Endodermal cell (in vitro differentiated cells): ENCODE data around the genes TMEM120A and YWHAG.

GRCh38 chr7:75415658-75416635, 20.5 kb downstream of the TRIM73 start:
- PRO-cap = no peak

- PRO-cap = no peak
Measured at GRCh38 chr7:75421436-75422618, 26.4 kb downstream of the TRIM73 start.

GRCh38 chr7:75438349-75439018, 43.1 kb downstream of the TRIM73 start:
- PRO-cap = no peak

- PRO-cap = no peak
Measured at GRCh38 chr7:75617631-75618281, 121.0 kb downstream of the HIP1 start.

GRCh38 chr7:75649288-75650160, 89.2 kb downstream of the HIP1 start:
- PRO-cap = no peak

- PRO-cap = no peak
Measured at GRCh38 chr7:75916510-75916758, 1.5 kb downstream of the POR start.

GRCh38 chr7:75994386-75995055, at the start of gene TMEM120A:
TMEM120A (minus strand) TSS chr7:75994595.
- PRO-cap = bidirectional peak, plus-strand start at chr7:75994775, minus-strand start at chr7:75994585

DNA sequence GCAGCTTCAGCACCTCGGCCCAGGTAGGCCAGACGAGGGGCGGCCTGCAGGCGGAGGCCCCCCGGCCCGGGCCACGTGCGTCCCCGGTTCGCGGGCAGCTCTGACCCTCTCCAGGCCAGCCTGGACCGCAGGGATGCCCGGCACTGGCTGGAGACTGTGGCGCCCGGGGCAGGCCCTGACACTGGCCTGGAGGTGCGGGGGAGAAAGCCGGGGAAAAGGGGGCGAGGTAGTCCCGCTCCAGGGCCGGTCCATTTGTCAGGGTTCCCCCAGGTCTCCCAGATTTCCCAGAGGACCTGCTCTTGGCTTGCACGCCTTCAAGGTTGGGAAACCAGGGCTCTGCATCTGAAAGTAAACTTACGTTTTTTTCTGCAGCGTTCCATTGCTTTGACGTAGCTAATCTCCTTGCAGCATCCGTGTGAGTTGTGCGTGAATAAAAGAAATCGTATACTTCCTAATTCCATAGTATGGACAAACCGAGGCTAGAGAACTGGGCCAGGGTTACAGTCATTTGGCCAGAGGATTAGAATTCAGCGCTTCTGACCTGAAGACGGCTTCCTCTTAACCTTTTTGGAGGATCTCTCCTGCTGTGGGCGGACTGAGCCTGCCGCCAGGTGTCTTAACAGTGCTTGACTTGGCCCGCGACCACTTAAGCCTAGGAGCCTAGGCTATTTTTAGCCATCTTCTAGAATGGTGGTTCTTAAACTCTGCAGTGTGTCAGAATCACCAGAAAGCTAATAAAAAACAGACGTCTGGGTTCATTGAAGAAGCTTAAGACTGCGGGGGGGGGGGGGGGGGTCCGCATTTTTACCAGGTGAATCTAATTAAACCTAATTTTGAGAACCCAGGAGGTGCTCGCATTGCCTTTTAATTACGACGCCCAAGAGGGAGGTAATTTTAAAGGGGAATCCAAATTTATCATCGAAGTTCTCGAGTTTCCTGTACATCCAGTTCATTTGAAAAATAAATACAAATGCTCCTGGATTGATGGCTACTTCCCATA, 598 bp downstream of the MDH2 start:
- PRO-cap = bidirectional peak, plus-strand start at position 460 of the sequence, minus-strand start at position 282 of the sequence; bidirectional peak, plus-strand start at position 871 of the sequence, minus-strand start at position 532 of the sequence

- PRO-cap = no peak
Measured at GRCh38 chr7:76133919-76134635, 67.6 kb upstream of the SRRM3 start.

- PRO-cap = no peak
Measured at GRCh38 chr7:76135312-76135664, 66.4 kb upstream of the SRRM3 start.

- PRO-cap = no peak
Measured at GRCh38 chr7:76218011-76218684, 16.5 kb downstream of the SRRM3 start.

GRCh38 chr7:76303890-76304624, 1.6 kb downstream of the HSPB1 start:
- PRO-cap = no peak

- PRO-cap = bidirectional peak, plus-strand start at chr7:76314113, minus-strand start at chr7:76314075
Measured at GRCh38 chr7:76313800-76314189, 11.3 kb downstream of the HSPB1 start.

DNA sequence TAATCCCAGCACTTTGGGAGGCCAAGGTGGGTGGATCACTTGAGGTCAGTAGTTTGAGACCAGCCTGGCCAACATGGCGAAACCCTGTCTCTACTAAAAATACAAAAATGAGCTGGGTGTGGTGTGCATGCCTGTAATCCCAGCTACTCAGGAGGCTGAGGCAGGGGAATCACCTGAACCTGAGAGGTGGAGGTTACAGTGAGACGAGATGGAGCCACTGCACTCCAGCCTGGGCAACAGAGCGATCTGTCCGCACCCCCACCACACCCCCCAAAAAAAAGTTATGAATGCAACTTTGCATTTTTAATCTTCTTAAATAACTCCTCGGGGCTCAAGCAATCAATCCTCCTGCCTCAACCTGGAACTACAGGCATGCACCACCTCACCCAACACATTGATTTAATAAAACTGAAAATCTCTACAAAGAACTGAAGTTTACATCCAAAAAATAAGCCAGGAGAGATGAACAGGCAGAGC, 23.1 kb downstream of the YWHAG start:
- PRO-cap = no peak

GRCh38 chr7:76358107-76358387, 744 bp downstream of the YWHAG start:
- PRO-cap = bidirectional peak, plus-strand start at chr7:76358359, minus-strand start at chr7:76358281

GRCh38 chr7:76358388-76358573, 510 bp downstream of the YWHAG start:
- PRO-cap = bidirectional peak, plus-strand start at chr7:76358599, minus-strand start at chr7:76358494

GRCh38 chr7:76358574-76359207, at the start of gene YWHAG:
YWHAG (minus strand) TSS chr7:76358991.
- PRO-cap = bidirectional peak, plus-strand start at chr7:76358599, minus-strand start at chr7:76358494; bidirectional peak, plus-strand start at chr7:76358716, minus-strand start at chr7:76358785; bidirectional peak, plus-strand start at chr7:76359115, minus-strand start at chr7:76358989

GRCh38 chr7:76516020-76516527, 5.7 kb downstream of the UPK3B start:
- PRO-cap = no peak

DNA sequence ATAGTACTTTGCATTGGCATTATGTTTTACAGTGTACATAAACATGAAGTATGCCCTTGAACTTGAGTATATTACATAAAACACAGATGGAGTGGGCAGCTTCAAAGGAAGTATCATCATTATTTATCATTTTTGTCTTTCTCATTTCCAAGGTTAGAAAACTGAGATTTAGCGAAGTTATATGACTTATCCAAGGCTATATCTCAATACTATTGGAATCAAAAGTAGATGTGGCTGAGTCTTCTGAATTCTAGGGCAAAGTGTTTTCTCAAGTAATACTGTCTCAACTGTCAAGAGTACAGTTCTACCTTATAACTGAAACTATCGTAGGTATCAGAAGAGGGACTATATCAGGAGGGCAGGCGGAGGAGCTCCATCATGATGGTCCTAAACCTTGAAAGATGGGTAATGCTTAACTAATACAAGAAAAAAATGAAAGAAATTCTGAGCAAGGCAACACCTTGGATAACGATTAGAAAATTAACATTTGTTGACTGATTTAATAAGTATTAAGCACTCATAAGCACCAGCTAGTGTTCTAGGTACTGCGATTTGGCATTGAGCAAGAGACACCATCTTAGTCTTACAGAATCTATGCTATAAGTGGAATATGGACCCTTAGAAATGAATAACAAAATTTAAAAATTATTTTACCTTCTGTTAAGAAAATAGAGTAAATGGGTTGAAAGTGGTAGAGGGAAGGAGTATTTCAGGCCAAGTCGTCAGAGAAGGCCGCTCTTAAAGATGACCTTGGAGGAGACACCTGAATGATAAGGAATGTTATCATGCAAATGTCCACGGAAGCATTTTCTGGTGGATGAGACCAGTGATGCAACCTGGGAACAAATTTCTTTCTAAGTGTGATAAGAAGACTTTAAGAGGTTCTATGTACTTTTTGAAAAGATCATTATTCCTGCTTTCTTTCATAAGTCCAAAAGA, 28.5 kb upstream of the SPDYE16 start:
- PRO-cap = no peak

- PRO-cap = no peak
Measured at GRCh38 chr7:76625483-76626466, 1.3 kb downstream of the POMZP3 start.